Omental fat pad (tissue), 4 donors: ENCODE measurements around a stretch of chr4.

DNA sequence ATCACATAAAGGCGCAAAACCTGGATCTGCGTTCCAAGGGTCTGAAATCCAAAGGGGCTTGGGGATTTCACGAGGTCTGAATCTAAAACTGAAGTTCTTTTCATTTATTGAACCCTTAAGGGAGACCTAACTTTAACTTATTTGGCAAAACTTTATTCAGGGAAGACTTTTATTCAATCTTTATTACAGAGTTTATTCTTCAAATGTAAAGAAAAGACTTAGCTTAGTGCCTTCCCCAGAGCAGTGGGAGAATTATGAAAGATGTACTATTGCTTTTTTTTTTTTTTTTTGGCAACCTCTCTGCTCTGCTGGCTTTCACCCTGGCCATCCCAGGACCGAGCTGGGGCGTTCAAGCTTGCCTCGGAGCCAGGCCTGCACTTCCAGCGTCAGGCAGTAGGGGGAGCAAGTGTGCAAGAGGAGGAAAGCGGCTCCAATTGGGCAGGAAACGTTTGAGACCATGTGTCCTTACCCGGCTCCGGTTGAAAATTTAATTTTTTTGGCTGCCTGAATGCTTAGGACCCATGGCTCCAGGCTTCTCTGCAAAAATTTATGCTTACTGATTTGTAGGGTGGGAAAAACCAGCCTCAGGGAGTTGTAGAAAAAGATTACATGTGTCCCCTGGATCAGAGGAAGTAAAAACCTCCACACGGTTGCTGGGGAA, 344.3 kb upstream of the KLF3 start:
- PRO-cap: no peak
- RAMPAGE, long total RNA, 4 experiments: no peak in any of the 4 experiments

DNA sequence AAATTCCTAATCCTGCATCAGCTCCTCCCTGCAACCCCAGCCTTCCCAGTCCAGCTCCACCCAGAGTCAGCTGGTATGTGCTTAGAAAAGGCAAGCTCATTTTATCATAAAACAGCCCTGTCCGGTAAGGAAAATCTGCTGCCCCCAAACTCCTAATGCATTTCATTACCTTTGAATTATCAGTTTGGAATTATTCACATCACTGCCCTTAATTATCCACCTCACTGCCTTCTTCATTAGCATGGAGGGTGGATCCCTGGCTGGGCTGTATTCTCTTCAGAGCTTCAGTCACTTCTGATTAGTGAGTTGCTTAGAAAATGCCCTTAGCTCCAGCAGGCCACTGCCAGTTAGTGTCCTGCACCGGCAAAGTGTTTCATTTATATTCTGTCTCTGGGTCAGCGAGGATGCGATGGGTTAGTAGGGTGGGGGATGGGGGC, 174.9 kb upstream of the KLF3 start:
- PRO-cap: no peak
- RAMPAGE, long total RNA, 4 experiments: no peak in any of the 4 experiments

- PRO-cap: no peak
- RAMPAGE, long total RNA, 4 experiments: no peak in any of the 4 experiments
Measured at GRCh38 chr4:38609567-38610159, 54.3 kb upstream of the KLF3 start.

GRCh38 chr4:38610904-38611579, 53.0 kb upstream of the KLF3 start:
- PRO-cap: no peak
- RAMPAGE, long total RNA, 4 experiments: no peak in any of the 4 experiments

DNA sequence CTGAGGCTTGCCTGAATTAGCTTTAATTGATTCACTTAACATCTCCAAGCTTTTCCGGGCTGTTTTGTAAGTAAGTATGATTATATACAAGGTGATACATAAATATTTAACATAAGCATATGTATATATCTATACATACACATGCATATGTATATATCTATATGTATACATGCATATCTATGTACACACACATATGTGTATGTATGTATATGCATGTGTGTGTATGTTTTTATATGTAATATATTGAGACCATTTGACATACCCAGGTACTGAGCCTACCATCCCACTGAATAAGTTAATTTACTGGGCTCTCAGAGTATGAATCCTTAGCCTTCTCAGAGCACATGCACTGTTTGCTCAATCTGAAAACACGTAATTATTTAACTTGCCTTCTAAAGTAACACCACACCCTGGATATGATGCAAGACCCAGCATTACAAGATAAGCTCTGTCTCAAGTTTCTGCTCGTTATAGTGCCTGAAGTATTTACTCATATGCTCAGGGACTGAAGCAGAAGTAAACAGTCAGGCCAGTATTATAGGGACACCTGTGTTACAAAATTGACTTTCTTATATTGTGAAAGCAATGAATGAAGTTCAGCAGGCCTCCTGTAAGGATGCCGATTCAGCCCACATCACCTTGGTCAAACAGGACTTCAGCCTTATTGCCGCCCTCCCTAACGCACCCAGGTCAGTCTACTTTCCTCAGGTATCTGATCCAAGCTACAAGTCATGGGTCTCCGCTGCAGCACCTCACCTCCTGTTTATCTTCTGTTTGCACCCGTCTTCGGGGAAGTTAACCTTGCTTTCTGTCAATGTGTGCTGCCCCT, 43.0 kb upstream of the KLF3 start:
- PRO-cap: no peak
- RAMPAGE, long total RNA, 4 experiments: no peak in any of the 4 experiments

DNA sequence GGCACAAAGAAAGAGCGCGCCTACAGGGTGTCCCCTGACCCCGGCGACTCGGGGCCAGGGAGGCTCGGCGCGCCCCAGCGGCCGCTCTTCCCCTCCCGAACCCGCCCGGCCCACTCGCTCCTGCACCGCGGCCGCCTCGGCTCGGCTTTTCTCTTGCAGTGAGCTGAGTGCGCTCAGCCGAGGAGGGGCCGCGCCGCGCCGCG, 759 bp upstream of the KLF3 start:
- PRO-cap: no peak
- RAMPAGE, long total RNA, 4 experiments: no peak in any of the 4 experiments

DNA sequence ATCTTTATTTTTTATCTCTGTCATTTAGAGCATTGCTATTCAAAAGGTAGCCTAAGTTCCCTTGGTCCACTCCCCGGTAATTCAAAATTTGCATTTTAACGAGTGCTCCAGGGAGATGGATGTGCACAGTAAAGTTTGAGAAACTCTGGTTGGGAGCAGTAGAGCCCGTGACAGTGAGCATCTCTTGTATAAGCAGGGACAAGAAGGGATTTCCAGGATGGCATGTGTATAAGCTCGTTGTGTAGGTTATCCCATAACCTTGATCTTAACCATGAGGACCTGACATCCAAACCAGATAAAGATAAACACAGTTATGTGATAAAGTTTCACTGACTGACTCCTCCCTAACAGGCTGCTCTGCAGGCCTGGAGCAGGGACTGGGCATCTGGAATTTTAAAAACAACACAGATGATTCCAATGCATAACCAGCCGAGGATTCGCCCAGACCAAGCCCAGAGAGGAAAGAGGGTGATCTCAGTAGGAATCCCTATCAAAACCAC, 22.6 kb downstream of the KLF3 start:
- PRO-cap: no peak
- RAMPAGE, long total RNA, 4 experiments: no peak in any of the 4 experiments

GRCh38 chr4:38692043-38692507, 28.1 kb downstream of the KLF3 start:
- PRO-cap: no peak
- RAMPAGE, long total RNA, 4 experiments: no peak in any of the 4 experiments

DNA sequence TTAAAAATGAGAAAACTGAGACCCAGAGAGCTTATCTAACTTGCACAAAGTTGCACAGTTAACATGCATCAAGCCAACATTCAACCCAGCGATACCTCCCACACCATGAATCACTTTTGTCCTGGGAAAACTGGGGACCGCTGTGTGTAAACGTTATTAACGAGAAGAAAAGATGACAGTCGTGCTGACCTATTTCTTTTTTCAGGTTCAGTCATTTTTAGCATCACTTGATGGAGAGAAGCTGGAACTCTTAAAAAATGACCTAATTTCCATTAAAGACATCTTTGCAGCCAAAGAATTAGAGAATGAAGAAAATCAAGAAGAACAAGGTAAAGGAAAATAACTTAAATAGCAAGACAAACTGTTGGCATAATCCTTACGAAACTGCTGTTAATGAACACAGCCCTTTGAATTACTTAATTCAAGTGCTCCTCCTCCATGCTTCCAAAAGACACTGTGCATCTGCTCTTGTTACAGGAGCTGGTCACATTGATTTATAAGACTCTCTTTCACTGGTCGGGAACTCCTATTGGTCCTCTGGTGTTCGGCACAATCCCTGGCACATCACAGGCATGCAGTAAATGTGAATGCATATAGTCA, 55.1 kb downstream of the FAM114A1 start:
- PRO-cap: no peak
- RAMPAGE, long total RNA, 4 experiments: no peak in any of the 4 experiments

DNA sequence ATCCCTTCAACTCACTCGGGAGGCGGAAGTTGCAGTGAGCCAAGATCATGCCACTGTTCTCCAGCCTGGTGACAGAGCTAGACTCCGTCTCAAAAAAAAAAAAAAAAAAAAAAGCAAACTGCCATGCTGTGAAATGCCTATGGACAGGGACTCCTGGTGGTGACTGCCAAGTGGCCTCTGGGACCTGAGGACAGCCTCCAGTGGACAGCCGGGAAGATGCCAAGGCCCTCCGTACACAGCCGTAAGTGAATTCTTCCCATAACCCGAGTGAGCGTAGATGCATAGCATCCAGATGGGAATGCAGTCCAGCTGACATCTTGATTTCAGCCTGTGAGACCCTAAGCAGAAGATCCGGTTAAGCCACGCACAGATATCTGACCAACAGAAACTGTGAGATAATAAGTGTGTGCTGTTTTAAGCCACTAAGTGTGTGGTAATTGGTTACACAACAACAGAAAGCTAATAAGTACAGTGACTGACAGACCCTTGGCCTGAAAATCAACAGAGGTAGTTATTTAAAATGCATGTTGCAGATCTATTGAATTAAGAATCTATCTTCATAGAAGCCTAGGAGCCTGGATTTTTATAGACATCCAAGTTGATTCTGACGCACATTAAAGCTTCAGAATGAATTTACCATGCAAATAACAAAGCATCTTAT, 55.9 kb downstream of the TMEM156 start:
- PRO-cap: no peak
- RAMPAGE, long total RNA, 4 experiments: no peak in any of the 4 experiments

DNA sequence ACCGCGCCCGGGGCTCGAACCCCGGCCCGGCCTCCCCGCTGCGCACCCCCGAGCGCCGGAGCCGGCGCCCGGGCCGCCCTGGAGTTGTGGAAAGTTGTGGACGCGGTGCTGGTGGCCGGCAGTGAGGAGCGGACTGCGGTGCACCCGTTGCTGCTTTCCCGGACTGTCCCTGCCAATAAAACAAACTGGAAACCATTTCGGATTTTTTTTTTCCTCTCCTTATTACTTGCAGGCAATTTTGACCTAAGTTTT, 13.0 kb upstream of the TMEM156 start:
- PRO-cap: no peak
- RAMPAGE, long total RNA, 4 experiments: no peak in any of the 4 experiments

- PRO-cap: no peak
- RAMPAGE, long total RNA, 4 experiments: no peak in any of the 4 experiments
Measured at GRCh38 chr4:39048209-39048681, 13.8 kb upstream of the KLHL5 start.

- PRO-cap: no peak
- RAMPAGE, long total RNA, 4 experiments: no peak in any of the 4 experiments
Measured at GRCh38 chr4:39181703-39181871, 742 bp upstream of the WDR19 start.

DNA sequence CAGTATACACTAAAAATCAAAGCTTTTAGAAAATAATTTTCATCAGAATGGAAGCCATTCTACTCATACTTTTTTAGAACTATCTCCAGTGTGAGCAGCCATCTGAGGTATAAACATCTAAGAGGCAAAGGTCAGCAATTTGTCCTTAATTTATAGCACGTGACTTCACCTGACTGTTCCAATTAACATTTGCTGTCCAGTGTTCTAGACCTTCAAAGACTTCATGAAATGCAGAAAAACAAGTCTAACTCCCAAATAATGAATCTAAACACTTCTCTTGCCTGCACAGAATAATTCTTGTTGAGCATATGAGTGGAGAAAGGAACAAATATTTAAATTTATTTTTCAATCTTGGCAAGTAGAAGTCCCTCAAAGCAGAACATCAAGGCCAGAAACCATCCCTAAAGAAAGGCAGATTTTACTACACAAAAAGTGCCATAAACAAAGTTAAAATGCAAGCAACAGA, 12.0 kb downstream of the RFC1 start:
- PRO-cap: no peak
- RAMPAGE, long total RNA, 4 experiments: no peak in any of the 4 experiments

- PRO-cap: no peak
- RAMPAGE, long total RNA, 4 experiments: no peak in any of the 4 experiments
Measured at GRCh38 chr4:39452452-39452880, 6.3 kb downstream of the RPL9 start.

DNA sequence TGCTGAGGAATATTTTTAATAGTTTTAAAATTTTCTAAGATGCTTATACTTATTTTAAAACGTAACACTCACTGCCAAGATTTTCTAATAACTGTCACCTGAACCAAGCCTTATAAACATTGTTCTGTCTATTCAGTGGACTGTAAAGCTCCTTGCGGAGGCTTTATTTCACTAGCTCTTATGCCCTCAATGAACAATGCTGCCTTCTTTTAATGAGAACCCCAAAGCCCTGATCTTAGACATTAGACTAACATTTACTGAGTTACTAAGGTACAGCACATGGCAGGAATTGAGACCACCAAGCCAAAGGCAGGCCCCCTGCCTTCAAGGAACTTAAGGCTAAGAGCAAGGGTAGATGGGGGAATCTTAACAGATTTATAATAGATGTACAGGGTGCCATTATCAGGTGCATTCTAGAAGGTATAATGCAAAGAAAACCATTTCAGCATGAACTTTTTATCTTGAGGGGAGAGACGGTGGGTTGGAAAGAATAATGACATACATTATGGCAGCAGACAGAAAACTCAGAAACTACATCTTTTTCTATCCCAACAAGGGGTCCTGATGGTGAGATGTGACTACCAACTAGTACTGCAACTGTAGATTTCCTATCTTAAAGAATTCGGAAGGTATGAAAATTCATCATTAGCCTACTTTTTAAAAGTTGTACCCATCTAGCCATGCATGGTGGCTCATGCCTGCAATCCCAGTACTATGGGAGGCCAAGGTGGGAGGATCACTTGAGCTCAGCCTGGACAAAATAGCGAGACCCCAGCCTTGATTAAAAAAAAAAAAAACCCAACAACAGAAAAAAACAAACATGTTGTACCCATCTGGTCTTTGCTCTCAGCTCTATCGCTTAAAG, 1.9 kb downstream of the RPL9 start:
- PRO-cap: no peak
- RAMPAGE, long total RNA, 4 experiments: no peak in any of the 4 experiments

GRCh38 chr4:39467528-39467883, 8.7 kb downstream of the LIAS start:
- PRO-cap: no peak
- RAMPAGE, long total RNA, 4 experiments: no peak in any of the 4 experiments

GRCh38 chr4:39543816-39544429, 16.7 kb upstream of the UGDH start:
- PRO-cap: no peak
- RAMPAGE, long total RNA, 4 experiments: no peak in any of the 4 experiments

- PRO-cap: no peak
- RAMPAGE, long total RNA, 4 experiments: no peak in any of the 4 experiments
Measured at GRCh38 chr4:39626142-39626817, 12.4 kb downstream of the SMIM14 start.

DNA sequence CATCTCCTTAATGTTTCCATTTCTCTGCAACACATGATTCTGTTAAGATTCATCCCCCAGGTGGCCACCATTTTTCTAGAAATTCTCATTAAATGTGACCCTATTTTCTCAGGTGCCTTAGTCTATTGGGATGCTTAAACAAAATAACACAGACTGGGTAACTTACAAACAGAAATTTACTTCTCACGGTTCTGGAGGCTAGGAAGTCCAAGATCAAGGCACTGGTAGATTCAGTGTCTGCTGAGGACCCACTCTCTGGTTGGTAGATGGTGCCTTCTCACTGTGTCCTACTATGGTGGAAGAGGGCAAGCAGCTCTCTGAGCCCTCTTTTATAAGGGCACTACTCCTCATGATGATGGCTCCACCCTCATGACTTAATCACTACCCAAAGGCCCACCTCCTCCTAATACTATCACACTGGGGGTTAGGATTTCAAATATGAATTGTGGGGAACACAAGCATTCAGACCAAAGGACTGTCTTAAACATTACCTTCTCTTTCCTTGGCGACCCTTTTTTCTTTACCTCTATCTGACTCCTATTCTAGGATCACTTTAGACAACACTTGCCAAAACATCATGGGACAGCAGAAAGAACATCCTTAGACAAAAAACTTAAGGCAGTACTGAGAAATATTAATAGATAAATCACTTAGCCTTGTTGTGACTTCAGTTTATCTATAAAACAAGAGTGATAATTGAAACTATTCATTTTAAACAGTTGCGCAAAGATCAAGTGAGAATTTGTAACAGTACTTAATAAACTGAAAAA, 11.7 kb downstream of the SMIM14 start:
- PRO-cap: no peak
- RAMPAGE, long total RNA, 4 experiments: no peak in any of the 4 experiments